Esophagus muscularis mucosa (tissue), 4 donors: ENCODE measurements around the genes FOXO3 and AK9.

- PRO-cap: no peak
- RAMPAGE, long total RNA, 4 experiments: no peak in any of the 4 experiments
Observed at GRCh38 chr6:108408261-108408916, 113.5 kb downstream of the AFG1L start.

- PRO-cap: no peak
- RAMPAGE, long total RNA, 4 experiments: no peak in any of the 4 experiments
Observed at GRCh38 chr6:108411667-108412510, 117.0 kb downstream of the AFG1L start.

DNA sequence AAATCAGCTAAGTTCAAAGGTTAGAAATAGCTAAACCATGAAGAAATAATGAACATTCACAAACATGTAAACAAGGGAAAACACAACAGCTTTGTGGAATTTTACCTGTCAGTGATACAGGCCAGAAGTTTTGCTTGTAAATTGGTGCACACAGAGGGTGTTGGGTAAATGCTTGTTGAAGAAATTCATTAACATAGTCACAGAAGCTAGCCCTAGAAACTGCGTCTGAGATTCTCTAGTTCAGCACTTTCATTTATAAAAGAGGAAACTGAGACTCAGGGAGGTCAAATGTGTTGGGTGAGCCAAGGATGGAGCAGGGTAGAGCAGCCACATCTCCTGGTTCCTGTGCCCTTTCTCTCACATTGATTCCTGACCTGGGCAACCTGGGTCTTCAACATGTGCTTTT is 14.4 kb upstream of the FOXO3 start:
- PRO-cap: no peak
- RAMPAGE, long total RNA, 4 experiments: no peak in any of the 4 experiments

DNA sequence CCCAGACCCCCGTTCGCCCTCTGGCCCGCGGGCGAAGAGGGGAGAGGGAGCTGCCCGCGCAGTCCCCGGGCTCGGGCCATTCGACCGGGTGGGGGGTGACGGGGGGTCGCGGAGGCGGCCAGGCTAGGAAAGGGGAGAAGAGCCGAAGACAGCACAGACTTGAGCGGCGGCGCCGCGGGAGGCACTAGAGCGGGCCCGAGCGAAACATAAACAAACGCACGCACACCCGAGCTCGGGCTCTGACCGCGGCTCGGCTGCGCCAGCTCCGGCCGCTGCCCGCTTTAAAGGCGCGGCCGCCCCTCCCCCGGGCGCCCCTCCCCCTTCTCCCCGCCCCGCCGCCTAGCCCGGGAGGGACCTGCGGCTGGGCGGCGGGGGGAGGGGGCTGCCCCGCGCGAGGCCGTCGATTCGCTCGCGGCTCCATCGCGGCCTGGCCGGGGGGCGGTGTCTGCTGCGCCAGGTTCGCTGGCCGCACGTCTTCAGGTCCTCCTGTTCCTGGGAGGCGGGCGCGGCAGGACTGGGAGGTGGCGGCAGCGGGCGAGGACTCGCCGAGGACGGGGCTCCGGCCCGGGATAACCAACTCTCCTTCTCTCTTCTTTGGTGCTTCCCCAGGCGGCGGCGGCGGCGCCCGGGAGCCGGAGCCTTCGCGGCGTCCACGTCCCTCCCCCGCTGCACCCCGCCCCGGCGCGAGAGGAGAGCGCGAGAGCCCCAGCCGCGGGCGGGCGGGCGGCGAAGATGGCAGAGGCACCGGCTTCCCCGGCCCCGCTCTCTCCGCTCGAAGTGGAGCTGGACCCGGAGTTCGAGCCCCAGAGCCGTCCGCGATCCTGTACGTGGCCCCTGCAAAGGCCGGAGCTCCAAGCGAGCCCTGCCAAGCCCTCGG is at the start of gene FOXO3:
Gene FOXO3, plus strand, starts transcription at position 441 of the 877 bp plus-strand sequence.
- PRO-cap: bidirectional peak, plus-strand start at position 484 of the sequence, minus-strand start at position 256 of the sequence; bidirectional peak, plus-strand start at position 712 of the sequence, minus-strand start at position 580 of the sequence
- RAMPAGE, long total RNA, 4 experiments: start-site peak on the minus strand in 2 of 4 experiments, centred at positions 257 to 258 of the sequence, 43 to 112 reads per replicate

GRCh38 chr6:108564883-108565862 is 4.5 kb downstream of the FOXO3 start:
- PRO-cap: bidirectional peak, plus-strand start at chr6:108566076, minus-strand start at chr6:108565790
- RAMPAGE, long total RNA, 4 experiments: no peak in any of the 4 experiments

GRCh38 chr6:108565863-108566531 is 5.3 kb downstream of the FOXO3 start:
- PRO-cap: bidirectional peak, plus-strand start at chr6:108566076, minus-strand start at chr6:108565790
- RAMPAGE, long total RNA, 4 experiments: no peak in any of the 4 experiments

GRCh38 chr6:108617344-108617989 is 56.8 kb downstream of the FOXO3 start:
- PRO-cap: no peak
- RAMPAGE, long total RNA, 4 experiments: no peak in any of the 4 experiments

- PRO-cap: no peak
- RAMPAGE, long total RNA, 4 experiments: no peak in any of the 4 experiments
Observed at GRCh38 chr6:108684914-108685956, 124.5 kb downstream of the FOXO3 start.

DNA sequence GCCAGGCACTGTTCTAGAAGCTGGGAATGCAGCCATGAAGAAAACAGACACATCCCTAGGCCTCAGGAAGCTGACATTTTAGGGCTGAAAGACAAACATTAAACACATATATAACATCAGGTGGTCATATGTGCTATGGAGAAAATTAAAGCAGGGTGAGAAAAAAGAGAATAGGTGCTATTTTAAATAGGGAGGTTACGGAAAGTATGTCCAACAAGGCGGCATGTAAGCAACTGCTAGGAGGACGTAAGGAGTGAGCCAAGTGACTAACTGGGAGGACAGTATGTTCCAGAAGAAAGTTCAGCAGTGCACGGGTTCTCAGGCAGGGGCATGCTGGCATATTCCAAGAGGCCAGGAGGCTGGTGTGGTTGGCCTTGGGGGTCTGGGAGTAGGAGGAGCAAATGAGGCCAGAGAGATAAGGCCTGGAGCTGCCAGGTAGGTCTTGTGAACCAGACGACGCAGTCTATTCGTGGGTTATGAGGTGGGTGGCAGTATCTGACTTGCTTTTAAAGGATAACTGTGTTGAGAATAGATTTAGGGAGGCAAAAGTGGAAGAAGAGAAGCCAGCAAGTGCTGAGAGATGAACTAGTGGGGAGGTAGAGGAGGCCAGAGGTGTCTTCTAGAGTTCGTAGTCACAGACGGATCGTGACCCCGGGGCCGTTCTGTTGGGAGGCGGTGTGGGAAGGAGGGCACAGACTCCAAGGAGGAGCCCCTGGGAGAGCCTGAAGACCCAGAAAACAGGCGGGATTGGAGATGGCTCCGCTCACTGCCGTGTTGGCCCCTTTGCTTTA is 112.5 kb downstream of the ARMC2 start:
- PRO-cap: unidirectional peak, plus-strand start at position 339 of the sequence
- RAMPAGE, long total RNA, 4 experiments: start-site peak on the plus strand in 3 of 4 experiments, centred at positions 275 to 425 of the sequence, 11 to 26 reads per replicate

DNA sequence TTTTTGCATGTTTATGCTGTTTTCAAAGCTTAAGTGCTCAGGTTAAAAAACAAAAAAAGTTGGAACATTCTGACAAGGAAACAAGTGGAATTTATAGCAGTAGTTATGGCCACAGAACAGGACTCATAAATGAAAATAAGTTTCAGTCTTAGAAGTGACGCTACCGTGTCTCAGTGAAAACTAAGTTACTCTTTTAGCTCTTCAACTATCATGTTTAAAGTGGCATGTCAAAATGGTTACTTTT is 84.3 kb downstream of the SESN1 start:
- PRO-cap: no peak
- RAMPAGE, long total RNA, 4 experiments: no peak in any of the 4 experiments

DNA sequence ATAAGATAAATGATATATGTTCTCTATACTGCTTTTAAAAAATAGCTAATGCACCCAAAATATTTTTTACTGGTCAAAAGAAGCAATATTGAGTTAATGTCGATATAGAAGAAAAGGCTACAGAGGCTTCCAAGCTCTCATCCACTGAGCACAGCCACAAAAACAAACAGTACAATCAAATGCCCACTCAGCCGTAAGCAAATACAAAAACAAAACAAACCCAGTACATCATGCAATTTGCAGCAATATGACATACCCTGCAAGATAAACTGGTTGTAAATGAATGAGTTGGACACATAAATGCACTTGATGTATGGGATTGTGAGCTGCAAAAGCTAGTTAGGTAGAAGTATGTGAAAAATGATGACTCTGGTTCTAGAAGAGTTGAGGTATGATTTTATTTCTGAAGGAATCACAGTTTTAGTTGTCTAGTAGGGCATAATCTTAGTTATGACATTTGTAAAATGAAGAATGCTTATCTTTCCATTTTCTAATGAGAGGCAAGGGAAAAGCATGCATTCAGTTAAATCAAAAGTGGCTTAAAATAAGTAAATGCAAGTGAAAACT is 83.9 kb downstream of the SESN1 start:
- PRO-cap: no peak
- RAMPAGE, long total RNA, 4 experiments: no peak in any of the 4 experiments

GRCh38 chr6:109093719-109094157 is 908 bp downstream of the SESN1 start:
- PRO-cap: no peak
- RAMPAGE, long total RNA, 4 experiments: no peak in any of the 4 experiments

DNA sequence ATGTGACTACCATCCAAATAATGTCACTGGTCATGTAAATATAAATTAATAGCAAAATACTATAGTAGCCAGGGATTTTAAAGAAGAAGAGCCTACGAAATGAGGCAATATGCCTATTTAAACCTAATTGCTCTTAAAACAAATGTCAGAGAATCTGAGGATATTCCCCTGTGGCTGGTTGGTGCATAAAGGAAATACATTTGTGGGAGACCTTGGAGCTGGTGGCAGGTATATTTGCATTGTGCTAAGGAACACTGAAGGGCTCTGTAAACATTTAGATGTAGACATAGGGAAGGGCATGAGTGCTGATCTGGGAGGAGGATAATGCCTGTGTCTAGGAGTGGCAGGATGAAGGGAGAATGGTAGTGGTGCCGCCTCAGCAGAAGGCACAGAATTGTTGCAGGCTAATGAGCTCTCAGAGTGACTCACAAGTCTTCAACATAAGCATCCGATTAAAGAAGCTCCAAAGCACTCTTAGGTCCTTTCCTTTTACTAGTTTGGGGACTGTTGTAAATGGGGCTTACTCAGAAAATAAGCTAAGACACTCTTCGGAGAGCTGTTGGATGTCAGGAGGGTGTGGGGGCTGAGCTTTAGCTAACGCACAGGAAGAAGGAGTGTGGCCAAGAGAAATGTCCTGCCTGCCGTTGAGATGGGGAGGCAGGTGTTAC is 85.8 kb downstream of the CD164 start:
- PRO-cap: no peak
- RAMPAGE, long total RNA, 4 experiments: no peak in any of the 4 experiments

- PRO-cap: no peak
- RAMPAGE, long total RNA, 4 experiments: no peak in any of the 4 experiments
Observed at GRCh38 chr6:109367271-109367842, 14.9 kb downstream of the CD164 start.

- PRO-cap: no peak
- RAMPAGE, long total RNA, 4 experiments: no peak in any of the 4 experiments
Observed at GRCh38 chr6:109367843-109368766, 14.2 kb downstream of the CD164 start.

DNA sequence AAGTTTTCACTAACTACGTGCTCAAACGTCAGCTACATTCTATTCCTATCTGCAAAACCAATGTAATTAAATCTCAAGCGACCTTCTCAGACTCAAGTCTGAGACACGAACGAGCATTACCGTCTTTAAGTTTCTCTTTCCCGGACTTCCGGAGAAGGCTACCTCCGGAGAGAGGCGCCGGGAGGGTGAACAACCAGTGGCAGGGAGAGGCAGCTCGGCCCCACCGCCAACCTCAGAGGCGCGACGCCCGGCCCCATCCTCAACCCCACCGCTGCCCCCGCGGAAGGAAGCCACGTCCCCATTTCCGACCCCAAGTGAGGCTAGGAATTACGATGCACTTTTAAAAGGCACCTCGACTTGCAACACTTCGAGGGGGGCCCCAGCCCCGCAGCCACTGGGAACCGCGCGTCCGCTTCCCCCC is 667 bp downstream of the CD164 start:
- PRO-cap: unidirectional peak, plus-strand start at position 90 of the sequence
- RAMPAGE, long total RNA, 4 experiments: no peak in any of the 4 experiments

- PRO-cap: bidirectional peak, plus-strand start at chr6:109691312, minus-strand start at chr6:109691202
- RAMPAGE, long total RNA, 4 experiments: start-site peak on the plus strand in 4 of 4 experiments, at chr6:109691265-109691315 at its widest, 126 to 373 reads per replicate; start-site peak on the minus strand in 4 of 4 experiments, at chr6:109690529-109691206 at its widest, 19 to 294 reads per replicate
Observed at GRCh38 chr6:109690265-109691438, at the start of gene AK9. TSS of gene AK9 (minus strand) at chr6:109691202.

DNA sequence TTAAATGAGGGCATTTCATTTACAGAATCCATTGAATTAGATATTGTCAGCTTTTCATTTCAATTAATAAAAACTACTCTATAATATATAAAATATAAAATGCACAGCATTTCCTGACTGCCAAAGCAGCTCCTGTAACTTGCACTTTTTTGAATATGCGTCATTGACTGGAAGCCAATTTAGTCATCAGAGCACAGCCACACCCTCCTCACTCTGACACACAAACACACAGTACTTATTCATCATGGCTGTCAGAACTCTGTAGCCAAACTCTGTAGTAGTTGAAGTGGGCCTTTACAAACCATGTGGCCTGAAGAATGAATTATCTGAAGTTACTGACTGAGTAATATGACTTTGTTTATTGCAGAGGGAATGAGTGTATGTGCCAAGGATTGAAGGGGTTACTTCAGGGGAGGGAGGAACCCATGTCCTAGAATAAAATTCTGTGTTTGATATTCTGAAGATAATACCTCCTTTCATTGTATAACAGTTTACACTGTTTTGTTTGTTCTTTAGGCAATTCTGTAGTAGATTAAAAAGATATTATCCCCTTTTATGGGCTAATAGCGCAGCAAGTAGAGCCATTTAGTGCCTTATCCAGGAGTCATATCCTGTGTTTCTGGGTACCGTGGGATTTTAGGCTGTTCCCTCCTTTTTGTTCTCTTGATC is 102.7 kb downstream of the FIG4 start:
- PRO-cap: unidirectional peak, minus-strand start at position 151 of the sequence
- RAMPAGE, long total RNA, 4 experiments: no peak in any of the 4 experiments

- PRO-cap: no peak
- RAMPAGE, long total RNA, 4 experiments: no peak in any of the 4 experiments
Observed at GRCh38 chr6:109867154-109867787, 110.8 kb upstream of the GPR6 start.

DNA sequence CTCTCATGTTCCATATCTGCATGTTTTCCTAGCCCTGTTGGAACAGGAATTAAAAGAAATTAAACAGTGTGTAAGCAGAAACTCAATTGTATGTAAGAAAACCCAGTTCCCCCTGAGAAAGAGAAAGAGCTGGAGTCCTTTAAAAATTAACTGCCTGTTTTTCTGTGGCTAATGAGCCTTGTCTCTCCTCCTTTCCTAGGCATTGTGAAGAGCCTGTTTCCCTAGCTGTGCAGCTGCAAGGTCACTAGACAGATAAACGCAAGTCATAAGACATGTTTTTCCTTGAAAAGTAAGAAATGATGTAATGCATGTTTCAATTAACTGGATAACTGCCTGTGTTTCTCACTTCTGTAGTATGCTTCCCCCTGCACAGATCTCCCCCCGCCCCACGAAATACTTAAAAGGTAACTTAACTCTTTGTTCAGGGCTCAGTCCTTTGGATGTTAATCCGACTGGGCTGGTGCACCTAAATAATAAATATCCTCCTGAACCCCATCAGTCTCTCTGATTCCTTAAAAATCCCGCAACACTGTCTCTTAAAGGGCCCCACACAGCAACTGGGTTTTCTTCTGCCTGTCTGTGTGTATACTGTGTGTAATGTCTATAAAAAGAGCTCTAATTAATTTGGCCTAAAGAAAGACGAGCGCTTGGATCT is 100.4 kb upstream of the GPR6 start:
- PRO-cap: no peak
- RAMPAGE, long total RNA, 4 experiments: no peak in any of the 4 experiments